Endothelial cell (in vitro differentiated cells): Measurements from ENCODE around the genes G6PC3, TMUB2, UBTF, SLC4A1, FAM171A2 and MEIOC.

DNA sequence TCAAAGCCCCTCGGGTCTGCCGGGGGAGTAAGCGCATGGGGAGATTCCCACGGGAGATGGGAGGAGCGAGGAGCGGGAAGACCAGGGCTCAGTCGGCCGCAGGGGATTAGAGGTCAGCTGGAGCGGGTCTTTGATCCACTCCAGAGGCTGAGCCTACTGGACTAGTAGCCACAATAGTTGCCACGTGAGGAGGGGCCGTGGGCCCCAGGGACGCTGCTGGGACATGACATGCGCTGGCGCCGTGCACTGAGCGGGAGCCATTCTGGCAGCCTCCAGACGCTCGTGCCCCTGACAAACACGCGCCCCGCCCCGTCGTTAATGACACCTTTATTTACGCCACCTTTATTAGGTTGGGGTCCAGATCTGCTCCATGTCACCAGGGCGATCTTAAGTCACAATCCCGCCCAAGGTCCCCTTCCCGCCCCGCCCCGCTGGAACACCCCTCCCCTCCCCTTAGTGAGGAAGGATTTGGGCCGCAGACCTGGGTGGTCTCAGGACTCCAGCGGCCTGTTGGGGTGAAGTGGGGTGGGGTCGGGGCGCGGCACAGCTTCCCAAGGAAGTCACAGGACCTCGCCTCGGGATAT, 15.1 kb downstream of the PPY start:
- PRO-cap: no peak

DNA sequence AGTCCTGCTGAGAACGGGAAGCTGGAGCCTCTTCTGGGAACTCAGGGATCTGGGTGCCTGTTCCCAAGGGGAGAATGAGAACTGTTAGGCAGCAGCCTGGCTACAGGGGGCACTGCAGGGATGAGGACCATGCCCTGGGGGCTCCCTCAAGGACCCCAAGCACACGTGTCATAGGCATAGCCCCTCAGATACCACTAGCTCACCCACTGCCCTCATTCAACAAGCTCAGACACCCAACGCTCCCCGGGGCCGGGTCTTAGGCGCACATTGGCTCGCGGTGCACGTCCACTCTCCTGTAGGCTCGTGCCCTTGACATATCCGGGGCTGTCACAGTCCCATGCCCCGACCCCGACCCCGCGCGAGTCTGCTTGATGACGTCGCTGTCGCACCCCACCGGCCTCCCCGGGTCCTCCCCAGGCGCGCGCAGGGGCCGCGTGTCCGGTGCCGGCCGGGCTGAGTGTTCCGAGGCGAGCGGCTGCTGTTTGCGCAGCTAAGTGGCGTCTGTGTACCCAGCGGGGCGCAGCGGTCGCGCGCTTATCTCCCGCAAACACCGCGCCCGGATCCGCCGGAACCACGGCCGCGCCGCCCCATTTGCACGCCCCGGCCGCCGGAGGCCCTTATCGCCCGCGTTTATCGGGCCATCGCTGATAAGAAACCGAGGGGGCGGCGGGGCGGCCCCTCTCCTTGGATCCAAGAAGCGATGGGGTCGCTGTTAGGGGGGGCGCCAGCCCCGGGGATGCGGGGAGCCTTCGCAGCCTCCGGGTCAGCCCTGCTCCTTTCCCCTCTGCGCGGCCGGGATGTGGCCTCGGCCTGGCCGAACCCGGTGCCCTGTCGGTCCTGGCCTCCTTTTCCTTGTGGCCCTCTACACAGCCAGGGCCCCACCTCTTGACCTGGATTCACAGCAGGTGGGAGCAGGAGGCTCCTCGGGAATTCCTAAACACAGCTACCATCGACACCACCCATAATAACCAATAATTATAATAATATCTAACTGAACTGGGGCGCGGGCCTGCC, 20.7 kb upstream of the NAGS start:
- PRO-cap: unidirectional peak, minus-strand start at position 801 of the sequence

GRCh38 chr17:44008952-44009482, 4.6 kb downstream of the NAGS start:
- PRO-cap: no peak

- PRO-cap: bidirectional peak, plus-strand start at chr17:44070935, minus-strand start at chr17:44070638; unidirectional peak, minus-strand start at chr17:44071178
Measured at GRCh38 chr17:44070455-44071568, at the start of gene G6PC3. G6PC3 (plus strand) TSS chr17:44070735.

DNA sequence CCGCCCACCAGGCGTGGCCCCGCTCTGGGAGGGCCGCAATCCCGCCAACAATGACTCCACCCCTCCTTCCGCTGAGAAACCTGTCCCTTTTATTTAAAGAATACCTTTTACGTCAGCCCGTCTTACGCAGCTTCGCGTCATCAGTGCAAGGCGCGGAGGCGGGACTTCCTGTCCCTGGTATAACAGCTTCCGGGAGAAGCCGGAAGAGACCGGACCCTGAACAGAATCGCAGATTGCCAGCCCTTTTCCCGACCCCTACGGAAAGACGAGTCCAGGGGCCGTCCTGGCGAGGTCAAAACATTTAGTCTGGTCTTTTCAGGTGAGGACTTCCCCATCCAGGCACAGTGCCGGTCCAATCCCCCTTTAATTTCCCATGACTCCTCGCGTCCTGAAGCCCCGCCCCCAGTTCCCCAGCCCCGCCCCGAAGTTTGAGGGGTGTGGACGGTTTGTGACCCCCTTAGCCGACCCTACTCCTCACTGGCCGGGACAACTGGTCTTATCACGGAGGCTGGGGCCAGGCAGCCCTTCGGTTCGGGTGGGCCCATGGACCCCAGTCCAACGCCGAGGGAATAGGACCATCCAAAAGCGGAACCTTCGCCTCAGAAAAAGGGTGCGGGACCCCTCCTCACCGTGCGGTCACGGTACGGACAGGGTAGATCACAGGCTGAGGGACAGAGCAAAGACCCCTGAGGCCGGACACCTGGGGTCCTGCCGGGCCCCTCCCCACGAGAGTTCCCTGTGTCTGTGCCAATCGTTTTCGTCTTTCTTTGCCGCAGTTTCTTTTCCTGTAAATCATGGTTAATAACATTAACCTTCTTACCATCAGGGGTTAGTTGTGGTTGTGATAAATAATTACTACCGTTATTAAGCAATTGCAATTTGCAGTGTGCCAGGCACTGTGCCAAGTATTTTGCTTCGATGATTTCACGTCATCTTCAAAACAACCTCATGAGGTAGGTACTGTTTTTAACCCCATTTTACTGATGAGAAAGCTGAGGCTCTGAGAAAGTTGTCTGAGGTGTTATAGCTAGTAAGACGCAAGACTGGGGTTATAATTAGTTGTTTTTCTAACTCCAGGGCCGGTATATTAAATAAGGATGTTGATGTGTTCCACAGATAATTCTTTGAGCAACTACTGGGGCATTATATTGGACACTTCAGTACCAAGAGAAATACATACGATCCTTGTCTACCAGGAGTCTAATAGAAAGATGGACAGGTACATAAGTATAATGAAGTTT, at the start of gene TMUB2:
TSS of gene TMUB2 (plus strand) at position 182 of the 1,241 bp plus-strand sequence.
- PRO-cap: bidirectional peak, plus-strand start at position 195 of the sequence, minus-strand start outside the sequence; bidirectional peak, plus-strand start at position 477 of the sequence, minus-strand start at position 390 of the sequence; unidirectional peak, minus-strand start at position 673 of the sequence

DNA sequence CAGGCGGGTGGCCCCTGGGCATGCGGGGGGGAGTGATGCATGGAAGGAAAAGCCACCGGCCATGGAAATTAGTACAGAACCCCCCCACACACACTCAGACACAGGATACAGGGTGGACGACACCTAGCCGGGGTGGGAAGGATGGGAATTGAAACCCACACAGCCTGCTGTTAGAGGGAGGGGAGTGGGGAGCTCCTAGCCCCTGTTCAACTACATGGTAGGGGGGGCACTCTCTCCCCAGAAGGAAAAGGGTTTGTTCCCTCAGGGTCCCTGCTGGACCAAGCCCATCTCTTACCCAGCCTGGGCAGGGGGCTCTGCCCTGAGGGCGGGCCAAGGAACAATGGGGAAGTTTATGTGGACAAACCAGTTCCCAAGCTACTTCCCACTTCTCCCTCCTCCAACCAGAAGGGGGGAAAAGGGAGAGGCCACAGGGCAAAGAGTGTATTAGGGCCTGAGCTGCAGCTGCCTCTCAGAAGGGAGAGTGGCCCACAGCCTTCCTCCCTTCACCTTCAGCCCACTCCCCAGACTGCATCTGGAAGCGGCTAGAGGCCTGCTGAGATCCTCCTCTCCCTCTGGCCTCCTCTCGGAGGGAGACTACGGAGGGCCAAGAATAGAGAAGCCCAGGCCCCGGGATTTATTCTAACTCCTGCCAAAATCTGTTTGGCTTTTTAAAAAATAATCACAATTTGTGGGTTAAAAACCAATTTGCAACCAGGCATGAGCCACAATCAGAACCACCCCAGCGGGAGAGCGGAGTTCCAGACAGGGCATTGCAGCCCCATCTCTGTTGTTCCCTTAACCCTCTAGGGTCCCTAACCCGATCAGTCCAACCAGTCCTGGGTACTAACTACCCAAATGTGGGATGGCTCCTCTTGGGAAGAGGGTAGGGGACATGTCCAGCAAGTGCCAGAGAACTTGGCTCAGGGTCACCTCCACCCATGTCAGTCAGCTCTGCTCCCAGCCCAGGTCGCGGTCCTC, 5.5 kb downstream of the TMUB2 start:
- PRO-cap: no peak

- PRO-cap: bidirectional peak, plus-strand start at chr17:44219242, minus-strand start at chr17:44219204
Measured at GRCh38 chr17:44218936-44219341, 536 bp downstream of the UBTF start.

DNA sequence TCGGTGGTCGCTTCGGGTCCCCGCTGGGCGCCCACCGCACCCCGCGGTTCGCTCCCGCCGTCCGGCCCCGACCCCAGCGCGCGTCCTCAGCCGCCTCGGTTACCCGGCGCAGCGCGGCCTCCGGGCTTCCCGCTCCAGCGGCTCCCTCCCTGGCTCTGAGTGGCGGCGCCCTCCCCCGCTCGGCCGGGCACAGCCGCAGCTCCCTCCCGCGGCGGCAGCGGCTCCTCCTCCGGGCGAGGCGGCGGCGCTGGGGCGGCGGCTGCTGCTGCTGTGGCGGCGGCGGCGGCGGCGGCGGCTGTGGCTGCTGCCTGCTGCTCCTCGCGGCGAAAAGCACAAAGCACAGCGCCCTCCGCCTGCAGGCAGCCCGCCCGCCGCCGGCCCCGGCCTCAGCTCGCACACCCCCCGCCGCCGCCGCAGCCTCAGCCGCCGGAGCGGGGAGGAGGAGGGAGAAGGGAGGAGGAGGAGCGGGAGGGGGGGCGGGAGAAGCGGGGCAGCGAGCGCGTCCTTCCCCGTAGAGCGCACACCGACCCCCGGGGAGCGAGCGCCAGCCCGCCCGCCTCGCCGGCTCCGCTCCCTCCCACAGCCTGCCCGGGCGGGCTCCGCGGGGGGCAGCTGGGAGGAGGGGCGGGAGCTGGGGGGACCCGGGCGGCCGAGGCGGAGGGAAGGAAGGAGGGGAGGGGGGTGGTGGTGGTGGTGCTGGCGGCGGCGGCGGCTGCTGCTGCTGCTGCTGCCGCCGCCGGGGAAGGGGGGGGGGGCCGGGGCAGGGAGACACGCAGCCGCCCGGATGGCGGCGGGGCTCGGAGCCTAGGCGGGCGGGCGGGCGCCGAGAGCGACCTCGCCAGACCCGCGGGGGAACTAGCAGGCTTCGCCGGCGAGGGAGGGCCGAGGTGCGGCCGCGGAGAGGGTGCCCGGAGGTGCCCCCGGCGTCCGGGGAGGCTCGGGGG, at the start of gene UBTF:
TSS of gene UBTF (minus strand) at position 334 of the 944 bp plus-strand sequence.
- PRO-cap: unidirectional peak, minus-strand start at position 157 of the sequence; bidirectional peak, plus-strand start at position 521 of the sequence, minus-strand start at position 290 of the sequence

- PRO-cap: no peak
Measured at GRCh38 chr17:44268043-44268514, at the start of gene SLC4A1. SLC4A1 (minus strand) TSS chr17:44268135.

DNA sequence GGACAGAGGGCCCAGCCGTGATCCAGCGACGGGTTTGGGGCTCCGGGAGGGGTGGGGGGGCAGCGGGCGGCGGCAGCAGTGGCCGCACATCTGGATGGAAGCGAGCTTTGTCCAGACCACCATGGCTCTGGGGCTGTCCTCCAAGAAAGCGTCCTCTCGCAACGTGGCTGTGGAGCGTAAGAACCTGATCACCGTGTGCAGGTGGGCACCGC, 244 bp downstream of the RUNDC3A start:
- PRO-cap: no peak

- PRO-cap: no peak
Measured at GRCh38 chr17:44323706-44324160, 890 bp downstream of the SLC25A39 start.

- PRO-cap: no peak
Measured at GRCh38 chr17:44354558-44354943, 9.1 kb downstream of the FAM171A2 start.

GRCh38 chr17:44363592-44364283, at the start of gene FAM171A2:
FAM171A2 (minus strand) TSS chr17:44363853.
- PRO-cap: unidirectional peak, minus-strand start at chr17:44363853

- PRO-cap: no peak
Measured at GRCh38 chr17:44374512-44375229, 11.0 kb upstream of the FAM171A2 start.

DNA sequence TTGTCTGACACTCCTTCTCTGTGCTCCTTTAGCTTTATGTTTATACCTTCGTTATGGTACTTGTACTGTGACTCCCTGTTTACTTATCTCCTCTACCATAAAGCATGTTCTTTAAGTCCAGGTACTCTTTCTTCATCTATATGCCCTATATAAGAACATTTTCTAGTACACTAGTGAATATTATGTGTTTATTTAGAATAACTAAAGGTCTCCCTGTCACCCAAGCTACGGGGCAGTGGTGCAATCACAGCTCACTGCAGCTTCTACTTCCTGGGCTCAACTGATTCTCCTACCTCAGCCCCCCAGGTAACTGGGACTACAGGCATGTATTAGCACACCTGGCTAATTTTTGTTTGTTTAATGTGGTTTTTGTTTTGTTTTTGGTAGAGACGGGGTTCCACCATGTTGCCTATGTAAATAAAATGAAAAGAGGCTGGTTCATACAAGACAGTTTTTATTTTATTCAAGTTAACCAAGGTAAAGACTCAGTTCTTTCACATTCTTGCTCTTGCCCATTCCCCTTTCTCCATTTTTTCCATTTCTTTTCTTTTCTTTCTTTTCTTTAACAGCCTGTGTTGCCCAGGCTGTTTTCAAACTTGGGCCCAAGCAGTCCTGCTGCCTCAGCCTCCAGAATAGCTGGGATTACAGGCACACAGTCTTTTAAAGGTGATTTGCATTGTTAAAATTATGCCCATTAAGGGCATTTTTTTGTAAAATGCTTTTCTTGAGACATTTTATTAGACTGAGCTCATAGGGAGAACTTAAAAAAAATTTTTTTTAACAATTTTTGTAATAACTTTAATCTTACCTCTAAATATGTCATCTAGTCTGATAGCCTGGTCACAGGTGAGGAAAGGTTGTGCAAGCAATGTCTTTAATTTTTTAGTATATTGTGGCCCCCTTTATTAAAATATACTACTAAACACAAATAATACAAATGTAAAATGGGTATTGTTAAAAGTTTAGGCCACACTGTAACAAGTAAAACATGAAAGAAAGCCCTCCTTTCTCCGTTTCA, 17.2 kb downstream of the GPATCH8 start:
- PRO-cap: no peak

- PRO-cap: no peak
Measured at GRCh38 chr17:44655916-44656613, at the start of gene MEIOC. MEIOC (plus strand) TSS chr17:44656468.

DNA sequence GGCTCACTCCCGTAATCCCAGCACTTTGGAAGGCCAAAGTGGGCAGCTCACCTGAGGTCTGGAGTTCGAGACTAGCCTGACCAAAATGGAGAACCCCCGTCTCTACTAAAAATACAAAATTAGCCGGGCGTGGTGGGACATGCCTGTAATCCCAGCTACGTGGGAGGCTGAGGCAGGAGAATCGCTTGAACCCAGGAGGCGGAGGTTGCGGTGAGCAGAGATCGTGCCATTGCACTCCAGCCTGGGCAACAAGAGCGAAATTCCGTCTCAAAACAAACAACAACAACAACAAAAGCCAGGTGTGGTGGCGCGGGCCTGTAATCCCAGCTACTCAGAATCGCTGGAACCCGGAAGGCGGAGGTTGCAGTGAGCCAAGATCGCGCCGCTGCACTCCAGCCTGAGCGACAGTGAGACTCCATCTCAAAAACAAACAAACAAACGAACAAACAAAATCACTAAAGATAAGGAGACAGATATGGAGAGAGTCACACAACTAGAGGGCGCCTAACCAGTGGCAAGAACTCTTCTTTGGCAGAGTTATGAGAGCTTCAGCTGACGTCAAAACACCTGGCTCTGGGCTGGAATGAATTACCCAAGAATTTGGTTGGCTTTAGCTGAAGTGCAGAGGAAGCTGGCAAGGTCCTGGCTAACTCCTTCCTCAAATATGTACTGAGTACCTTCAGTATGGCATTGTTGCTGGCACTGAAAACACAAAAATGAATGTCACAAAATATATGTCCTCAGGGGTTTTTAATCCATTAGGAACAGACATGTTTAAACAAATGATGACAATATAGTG, 1.3 kb upstream of the CCDC43 start:
- PRO-cap: no peak

GRCh38 chr17:44781479-44782613, 23.1 kb downstream of the ADAM11 start:
- PRO-cap: unidirectional peak, plus-strand start at chr17:44781815; bidirectional peak, plus-strand start at chr17:44782069, minus-strand start at chr17:44781979; unidirectional peak, minus-strand start at chr17:44782284

DNA sequence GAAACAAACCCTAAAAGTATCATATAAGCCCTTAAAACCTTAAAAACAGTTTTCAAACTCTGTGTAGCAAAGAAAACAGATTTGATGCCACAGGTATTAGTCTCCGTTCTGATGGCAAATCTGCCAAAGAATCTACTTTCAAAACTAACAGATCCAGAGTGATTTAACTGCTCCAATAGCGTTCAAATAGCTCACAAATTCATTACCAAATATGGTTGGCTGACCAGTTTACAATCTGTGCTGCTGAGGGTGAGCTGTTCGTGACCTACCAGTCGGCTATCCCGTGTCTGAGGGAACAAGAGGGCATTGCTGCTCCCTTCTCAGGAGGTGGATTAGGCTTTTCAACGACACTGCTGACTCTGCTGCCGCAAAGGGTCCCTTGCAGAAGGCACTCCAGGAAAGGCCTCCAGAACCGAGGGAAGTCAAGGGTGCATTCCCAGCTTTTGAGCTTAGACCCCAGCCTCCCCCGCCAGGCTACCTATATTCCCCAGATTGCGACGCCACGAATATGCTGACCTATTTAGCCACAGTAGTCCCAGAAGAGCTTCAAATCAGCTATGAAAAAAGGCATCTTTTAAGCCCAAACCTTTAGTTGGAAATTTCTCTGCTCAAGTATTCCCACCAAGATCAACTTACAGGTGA, 32.3 kb downstream of the GJC1 start:
- PRO-cap: no peak

GRCh38 chr17:44828992-44829362, 1.1 kb downstream of the GJC1 start:
- PRO-cap: no peak